ENCODE results near the gene SULT1A2.

DNA sequence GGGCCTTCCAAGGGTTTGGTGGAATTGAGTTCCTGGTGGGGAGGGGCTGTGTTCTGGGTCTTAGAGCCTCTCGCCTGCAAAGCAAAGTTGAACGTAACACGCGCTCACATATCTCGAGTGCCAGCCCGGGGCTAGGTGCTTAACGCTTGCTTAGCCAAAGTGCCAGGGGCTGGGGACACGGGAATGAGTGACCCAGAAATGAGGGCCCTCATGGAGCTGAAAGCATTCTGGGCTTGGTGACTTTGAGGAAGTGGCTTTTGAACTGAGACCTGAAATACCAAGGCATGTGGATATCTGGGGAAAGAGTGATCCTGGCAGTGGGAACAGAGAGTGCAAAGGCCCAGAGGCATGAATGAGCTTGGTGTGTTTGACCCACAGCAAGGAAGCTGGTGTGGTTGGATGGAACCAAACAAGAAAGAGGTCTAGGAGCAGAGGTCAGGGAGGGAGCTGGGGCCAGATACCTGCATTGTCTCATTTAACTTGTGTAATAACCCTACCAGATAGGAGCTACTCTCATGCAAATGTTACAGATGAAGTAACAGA, 5.1 kb downstream of the IL4R start:
- RRBS, result no CpG with 5 or more reads among the region's 8 CpGs

DNA sequence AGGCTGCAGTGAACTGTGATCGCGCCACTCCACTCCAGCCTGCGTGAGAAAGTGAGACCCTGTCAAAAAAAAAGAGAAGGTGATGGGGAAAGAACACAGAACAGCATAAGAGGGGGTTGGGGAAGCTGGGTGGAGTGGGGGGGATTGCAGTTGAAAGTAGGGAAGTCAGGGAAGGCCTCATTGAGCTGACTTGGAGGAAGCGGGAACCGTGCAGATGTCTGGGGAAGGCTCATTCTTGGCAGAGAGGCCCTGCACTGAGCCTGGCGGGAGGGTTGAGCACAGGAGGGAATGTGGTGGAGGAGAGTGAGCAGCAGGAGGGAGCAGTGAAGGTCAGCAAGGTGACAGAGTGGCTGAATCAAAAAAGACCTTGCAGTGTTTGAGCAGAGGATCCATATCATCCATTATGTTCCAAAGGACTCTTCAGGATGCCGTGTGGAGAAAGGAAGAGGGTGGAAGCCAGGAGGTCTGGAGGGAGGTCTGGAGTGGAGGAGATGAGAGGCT, 26.9 kb downstream of the IL4R start:
- RRBS, result no CpG with 5 or more reads among the region's 7 CpGs

- RRBS, result no CpG with 5 or more reads among the region's 17 CpGs
These were observed 4.3 kb downstream of the IL21R start for GRCh38 chr16:27405956-27407054.

GRCh38 chr16:27521998-27522772, 27.5 kb downstream of the GTF3C1 start:
- RRBS, result no CpG with 5 or more reads among the region's 6 CpGs

GRCh38 chr16:27547382-27547665, 2.4 kb downstream of the GTF3C1 start:
- RRBS, result no CpG with 5 or more reads among the region's 4 CpGs

DNA sequence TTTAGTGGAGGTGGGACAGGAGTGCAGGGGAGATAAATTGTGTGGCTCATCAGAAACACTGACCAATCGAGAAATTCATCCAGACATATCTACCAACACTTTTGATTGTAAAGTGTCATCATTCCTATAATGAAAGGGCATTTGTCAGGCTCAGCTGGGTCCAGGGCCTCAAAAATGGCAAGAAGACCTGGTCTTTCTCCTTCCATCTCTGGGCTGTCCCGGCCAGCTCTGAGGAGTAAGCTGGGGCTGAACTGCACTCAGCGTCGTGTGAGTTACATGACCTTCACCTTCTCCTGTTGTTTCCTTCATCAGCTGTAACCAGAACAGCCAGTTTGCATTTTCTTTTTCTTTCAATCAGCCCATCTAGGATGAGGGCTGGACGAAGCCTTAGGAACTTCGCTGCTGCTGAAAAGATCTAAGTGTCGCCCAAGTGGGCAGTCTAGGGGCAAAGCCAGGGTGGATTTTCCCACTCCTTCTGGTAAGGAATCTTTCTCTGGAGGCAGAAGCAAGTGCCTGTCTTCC, 25.5 kb downstream of the KATNIP start:
- RRBS, result no CpG with 5 or more reads among the region's 7 CpGs

GRCh38 chr16:28212513-28212868, 726 bp upstream of the XPO6 start:
- RRBS, result no CpG with 5 or more reads among the region's 4 CpGs

- RRBS, result 20% methylated on average over 2 of the region's 23 CpGs
These were observed 646 bp upstream of the SBK1 start for GRCh38 chr16:28291493-28292265.

DNA sequence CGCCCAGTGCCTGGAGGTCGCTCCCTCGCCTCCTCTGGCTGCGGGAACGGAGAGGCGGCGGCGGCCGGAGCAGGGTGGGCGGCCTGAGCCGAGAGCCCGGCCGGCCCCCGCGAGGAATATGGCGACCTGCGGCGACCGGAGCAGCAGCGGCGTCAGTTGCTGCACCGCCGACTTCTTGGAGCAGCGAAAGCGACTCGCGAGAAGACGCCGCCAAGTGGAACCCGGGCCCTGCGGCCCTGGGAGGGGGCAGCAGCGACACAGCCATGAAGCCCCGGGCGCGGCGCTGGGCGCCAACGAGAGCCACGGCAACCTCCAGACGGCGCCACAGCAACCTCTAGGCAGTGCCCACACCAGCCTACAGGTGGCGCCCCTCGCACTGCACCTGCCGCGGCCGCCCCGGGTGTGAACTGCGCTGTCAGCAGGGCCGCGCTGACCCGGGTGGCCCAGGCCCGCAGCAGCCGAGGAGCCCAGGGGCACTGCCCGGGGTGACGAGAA, 1.3 kb upstream of the NPIPB6 start:
- RRBS, result 2% methylated on average over 3 of the region's 55 CpGs

DNA sequence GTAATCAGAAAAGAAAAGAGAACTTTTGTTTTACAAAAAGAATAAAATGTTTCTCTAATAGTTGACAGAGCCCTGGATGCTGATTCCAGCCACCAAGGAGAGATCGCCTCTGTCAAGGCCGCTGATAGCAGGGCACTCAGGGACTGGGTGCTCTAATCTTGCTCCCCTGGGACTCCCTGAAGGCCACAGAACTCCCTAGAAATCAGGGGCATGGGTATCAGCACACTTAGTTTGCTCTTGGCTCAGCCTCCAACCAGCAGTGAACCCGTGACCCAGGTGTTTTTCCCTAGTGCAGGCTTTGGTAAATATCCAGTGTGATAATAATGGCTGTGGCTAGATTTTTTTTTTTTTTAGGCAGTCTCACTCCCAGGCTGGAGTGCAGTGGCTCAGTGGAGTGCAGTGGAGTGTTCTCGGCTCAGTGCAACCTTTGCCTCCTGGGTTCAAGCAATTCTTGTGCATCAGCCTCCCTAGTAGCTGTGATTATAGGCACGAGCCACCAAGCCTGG, 10.4 kb downstream of the NUPR1 start:
- RRBS, result no CpG with 5 or more reads among the region's 5 CpGs

DNA sequence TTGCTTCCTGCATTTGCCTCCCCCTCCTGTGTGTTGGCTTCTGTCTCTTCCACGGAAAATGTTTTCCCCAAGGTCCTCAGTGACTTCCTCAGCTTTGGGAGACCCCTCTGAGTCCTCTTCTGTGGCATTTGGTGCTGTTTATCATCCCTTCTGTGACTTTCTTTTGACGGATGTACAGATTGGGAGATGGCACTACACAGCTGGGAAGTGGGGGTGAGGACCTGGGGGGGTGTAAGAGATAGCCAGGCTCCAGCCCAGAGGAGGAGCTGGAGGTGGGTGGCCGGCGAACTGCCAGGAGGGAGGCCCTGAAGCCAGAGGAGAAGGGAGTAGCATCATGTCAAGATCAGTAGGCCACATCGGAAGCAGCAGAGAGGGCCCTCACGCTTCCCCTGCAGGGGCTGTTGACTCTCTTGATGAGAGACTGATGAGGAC, 19.3 kb downstream of the SGF29 start:
- RRBS, result no CpG with 5 or more reads among the region's 6 CpGs

DNA sequence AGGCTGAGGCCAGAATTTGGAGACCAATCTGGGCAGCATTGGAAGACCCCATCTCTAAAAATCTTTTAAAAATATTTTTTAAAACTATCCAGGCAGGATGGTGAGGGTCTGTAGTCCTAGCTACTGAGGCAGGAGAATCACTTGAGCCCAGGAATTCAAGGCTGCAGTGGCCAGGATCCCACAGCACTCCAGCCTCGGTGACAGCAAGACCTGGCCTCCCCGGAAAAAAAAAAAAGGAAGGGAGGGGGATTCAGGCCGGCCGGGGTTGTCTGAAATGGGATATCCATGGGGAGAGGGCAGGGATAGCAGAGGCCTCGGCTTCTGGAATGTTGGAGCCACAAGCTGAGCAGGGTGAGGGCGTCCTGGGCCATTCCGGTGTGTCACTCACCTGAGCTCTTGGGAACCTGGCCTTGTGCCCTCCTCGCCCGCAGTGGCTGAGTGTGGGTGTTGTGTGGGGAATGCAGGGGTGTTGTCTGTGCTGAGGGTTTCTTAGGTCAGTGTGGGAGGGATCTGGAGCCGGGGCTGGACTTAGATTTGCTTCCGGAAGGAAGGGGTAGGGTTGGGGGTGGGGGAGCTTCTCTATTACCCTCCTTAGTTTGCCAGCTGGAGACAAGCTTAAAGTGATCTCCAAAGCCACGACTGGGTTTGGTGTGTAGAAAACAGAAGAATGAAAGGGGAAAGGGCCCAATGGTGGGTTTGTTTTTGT, at the start of gene SULT1A2:
Gene SULT1A2, minus strand, starts transcription at position 442 of the 706 bp plus-strand sequence.
- RRBS, result no CpG with 5 or more reads among the region's 12 CpGs

DNA sequence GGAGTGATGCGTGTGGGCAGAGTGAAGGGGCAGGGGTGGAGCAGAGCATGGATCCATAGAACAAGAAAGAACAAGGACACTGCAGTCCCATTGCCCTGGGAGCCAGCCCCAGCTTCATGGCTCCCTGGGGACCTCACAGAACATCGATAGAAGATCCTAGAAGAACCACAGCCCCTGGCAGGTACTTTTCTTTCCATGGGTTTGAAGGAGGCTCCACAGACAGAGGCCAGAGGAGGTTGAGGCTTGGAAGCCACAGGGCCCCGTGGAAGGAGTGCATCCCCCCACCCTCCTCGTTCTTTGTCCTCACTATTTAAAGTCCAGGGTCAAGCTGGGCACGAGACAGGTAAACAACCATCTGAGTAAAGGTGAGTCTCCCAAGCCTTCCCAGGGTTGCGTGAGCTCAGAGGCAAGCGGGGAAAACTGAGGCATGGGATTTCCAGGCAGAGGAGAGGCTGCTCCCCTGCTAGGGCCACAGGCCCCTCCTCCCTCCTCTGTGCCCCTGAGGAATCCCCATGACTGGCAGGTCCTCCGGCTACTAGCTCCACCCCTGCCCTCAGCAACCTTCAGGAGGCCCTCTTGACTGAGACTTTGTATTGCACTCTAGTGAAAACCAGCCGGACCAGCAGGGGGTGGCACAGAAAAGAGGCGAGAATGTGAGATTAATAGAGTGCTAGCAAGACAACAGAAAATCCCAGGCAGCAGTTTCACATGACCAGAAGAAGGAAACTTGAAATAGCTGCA, 884 bp upstream of the SULT1A2 start:
- RRBS, result 14% methylated on average over 2 of the region's 10 CpGs

- RRBS, result no CpG with 5 or more reads among the region's 6 CpGs
These were observed 10.4 kb downstream of the TUFM start for GRCh38 chr16:28835823-28836140.

DNA sequence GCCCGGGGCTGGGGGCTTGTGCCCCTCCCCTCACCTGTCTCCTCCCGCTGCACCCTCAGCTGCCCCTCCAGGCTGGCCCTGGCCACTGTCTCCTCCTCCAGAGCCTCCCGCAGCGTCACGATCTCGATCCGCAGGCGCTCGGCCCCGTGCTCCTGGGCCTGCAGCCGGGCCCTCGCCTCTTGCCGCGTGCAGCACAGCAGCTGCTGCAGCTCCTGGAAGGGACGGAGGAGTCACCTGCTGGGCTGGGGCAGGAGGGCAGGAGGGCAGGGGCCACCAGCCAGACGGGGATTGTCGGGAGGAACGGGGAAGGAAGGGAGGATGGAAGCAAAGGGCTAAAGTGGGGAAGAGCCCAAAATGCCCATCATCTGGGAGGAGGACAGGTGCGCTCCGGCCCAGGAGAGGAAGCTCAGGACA, 19.0 kb downstream of the RABEP2 start:
- RRBS, result 53% methylated on average over 1 of the region's 20 CpGs

GRCh38 chr16:28936135-28937112, 4.7 kb downstream of the CD19 start:
- RRBS, result 17% methylated on average over 5 of the region's 49 CpGs

DNA sequence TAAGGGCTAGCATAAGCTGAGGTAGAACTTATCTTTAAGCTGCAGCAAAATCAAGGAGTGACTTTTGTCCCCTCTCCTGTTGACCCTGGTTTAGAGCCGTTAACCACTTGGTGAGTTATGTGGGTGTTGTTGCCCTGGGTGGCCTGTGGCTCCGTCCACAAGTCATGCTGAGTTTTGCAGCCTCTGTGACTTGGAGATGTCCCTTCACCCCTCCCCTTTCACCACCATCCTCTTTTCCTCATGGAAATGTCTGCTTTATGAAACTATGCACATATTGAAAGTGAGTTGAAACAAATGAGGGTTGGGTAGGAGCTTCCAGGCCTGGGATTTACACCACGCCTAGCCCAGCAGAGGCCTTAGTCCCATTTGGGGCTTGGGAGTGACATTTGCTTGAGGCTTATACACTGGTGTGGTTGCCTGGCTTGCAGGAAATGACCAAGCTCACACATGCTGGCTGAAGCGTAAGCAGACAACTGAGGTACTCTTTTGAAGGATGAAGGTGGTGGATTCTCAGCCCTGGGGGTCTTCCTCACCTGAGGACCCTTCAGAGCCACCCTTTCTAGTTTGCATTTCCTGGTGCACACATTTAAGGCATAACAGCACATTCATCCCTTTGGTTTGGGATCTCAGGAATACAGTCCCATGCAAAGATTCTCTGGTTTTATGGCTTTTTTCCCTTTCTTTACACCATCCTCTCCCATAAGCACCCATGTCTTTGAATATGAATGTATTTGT, 10.5 kb upstream of the SPNS1 start:
- RRBS, result no CpG with 5 or more reads among the region's 4 CpGs

DNA sequence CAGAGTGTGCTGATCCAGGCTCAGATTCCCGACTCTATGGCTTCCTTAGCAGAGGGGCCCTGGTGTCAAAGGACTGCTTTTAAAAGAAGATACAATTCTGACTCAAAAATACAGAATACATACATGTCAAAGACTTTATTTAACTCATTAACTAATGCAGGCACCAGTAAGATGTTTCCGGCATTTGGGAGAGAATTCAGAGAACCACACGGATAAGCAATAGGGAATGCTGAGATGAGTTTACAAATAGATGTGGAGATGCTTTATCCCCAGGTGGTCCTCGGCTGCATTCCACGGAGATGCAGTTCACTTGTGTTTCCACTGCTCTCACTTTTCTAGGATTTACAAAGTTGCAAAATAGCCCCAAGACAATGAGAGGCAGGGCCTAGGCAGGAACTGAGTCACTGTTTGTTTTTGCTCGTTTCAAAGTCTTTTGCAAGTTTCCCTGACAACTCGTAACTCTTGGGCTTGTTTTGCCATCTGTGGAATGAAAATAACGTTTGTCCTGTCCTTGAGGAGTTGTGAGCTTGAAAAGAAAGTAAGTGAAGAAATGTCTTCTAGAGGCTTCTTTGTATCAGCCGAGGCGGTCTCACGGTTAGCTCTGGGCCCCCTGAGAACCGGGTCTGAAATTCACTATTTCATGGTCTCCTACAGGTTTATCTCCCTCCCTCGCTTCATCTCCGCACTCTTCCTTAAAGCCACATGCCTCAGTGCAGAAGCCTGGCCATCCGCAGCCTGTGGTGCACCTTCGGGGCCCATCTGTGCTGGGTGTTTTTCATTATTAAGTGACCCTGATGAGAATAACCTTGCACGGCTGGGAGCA, 172.2 kb downstream of the LAT start:
- RRBS, result no CpG with 5 or more reads among the region's 17 CpGs

DNA sequence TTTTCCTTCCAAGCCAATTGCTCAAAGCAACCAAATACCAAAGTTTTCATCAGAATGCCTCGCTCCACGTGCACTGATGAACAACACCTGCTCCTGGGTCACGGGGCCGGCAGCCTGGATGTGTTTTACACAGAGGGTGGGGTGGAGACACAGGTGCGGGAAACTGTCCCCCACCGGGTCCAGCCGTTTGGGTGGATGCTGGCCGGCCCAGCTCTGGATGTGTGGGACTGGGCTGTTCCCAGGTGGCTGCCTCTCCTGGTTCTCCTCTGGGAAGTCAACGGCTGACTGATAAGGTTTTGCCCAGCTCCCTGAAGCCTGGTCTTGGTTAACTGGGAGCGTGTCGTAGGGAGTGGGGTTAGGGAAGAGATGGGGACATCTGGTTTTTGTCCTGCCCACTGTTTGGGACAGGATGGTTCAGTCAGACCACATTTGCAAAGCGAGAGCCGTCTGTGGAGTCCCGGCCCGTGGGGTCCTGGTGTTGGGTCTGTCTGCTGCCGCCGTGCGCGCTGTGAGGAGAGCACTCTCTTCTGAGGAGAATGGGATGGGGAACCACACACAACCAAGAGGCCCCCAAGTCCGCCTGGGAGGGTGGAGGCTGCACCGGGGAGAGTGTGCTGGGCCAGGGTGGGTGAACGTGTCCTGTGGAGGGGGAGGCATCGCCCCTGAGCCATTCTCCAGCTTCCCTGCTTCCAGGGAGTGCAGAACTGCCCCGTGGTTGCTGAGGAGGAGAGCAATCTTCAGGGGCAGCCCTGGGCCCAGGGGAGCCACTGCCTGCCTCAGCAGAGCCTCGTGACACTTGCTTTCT, 173.0 kb downstream of the LAT start:
- RRBS, result 77% methylated on average over 2 of the region's 25 CpGs

DNA sequence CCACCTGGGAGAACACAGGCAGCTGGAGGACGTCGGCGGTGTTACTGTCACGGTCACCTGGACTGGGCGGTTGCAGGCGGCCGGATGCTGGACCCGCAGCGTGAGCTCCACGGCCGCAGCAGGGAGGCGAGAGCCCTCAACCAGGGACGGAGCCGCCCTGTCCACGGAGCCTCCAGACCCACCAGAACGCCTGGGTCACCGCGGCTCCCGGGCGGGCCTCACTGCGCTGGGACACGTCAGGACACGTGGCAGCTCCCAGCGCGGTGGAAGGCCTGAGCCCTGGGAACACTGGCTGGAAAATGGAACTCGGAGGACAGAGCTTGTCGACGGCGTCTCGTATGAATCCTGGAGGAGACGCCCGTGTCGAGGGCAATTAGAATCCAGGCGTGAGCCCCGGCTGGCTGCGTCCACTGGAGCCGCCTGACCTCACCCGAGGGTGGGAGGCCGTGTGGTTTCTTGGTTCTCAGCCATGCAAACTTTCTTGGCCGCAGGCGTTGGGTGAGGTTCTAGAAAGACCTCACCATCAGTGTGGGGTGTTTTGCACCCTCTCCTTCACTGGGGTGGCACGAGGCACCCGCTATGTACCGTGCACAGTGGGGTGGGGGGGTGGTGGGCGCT, 173.9 kb downstream of the LAT start:
- RRBS, result no CpG with 5 or more reads among the region's 45 CpGs

All from iris pigment epithelial cell (primary cell).